ENCODE measurements around a stretch of chr20.

DNA sequence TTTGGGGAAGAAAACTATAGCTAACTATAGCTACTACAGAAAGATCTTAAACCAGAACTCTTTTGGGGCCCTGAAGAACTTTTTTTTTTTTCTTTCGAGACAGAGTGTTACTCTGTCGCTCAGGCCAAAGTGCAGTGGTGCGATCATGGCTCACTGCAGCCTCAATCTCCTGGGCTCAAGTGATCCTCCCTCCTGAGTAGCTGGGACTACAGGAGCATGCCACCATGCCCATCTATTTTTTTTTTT is 128.8 kb downstream of the RIN2 start:
- PRO-cap = no peak

DNA sequence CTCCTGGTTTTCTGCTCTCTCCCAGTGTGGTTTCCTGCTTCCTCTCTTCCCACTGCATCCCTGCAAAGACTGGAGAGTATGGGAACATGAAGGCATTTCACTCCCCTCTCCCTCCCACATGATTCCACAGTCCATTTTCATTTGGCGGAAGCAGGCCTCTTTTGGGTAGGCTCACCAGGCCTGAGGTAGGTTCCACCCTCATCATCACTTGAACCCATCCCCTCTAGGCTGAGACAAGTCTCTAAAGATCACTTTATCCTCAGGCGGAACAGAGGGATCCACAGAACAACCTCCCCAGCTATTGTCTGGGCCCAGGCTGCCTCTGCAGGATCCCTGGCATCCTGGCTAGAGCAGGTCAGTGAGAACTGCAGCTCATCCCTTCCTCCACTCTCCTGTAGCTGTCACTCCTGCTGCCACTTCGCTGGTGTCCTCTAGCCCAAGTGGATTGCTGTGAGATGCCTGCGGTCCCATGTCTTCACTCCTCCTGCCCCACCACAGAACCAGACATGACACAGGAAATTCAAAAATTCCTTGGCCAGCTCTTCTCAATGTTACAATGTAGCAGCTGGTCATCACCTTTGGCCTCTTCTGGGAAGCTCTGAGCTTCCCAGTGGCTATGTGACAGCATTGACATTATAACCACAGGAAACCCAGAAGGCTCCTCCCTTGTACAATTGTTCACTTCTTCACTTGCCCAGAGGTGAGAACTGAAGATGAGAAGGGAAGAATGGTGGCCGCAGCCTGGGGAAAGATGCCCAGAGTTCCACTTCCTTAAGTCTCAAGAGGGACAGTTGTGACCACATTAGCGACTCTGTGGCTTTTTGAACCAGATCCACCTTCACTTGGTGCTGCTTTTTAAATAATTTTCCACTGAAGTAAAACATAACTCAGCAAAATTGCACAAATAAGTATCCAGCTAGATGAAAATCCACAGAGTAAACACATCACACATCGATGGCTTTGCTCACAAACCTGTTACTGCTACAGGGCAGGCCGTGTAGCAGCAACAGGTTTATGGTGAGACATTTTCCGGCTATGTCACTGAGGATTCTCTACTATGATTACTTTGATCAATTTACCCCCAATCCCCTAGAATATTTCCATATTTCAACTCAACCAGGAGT is 76.2 kb upstream of the NAA20 start:
- PRO-cap = no peak

DNA sequence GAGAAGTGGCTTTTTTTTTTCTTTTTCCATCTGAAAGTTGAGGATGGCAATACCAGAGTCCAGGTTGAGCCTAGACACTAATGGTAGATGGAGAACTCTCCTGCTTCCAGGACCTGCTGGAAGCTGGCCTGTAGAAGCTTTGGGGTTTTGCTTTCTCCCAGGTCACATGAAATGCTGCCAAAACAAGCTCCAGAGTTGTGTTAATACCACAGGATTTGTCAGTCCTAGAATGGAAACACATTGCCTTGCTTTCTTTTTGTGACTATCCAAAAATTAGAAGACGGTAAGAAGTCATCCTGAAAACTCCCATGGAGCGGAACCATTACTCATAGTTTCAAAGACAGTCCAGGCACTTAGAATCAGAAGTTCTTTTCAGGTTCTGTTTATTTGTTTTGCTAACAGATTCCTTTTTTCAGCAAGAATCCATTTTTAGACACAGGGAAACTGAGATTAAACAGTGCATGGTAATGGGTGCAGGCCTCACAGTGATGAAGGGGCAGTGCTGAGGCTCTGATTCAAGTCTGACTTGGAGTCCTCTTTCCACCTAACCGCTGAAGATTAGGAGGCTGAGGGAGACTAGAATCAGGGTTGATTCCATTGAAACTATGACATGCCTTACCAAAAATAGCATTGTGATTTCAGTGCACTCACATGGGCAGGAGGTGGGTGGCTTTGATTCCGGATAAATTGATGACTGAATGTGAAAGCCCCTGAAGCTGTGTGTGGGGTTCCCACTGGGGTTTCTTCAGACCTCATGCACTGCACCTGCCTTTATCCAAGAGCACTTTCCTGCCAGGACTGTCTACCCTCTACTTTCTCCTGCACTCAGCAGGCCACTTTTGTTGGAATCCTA is 72.3 kb upstream of the NAA20 start:
- PRO-cap = no peak

DNA sequence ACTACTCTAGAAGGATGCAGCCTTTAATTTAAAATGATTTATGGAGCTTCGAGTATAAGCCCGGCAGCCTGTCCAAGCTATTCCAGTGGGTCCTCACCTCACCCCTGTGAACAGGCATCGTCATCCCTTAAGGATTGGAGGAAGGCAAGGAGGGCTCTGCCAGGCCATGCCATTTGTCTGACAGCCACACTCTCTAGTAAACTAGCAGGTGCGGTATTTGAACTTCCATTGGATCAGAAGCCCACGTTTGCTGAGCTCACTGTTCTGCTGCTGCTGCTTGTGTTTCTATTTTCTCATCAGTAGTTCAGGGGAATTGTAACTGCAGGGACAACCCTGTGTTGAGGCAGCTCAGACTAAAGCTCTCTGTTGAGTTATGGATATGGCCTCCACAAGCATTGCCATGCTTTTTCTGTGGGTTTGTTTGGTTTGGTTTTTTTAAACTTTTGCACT is 39.7 kb upstream of the NAA20 start:
- PRO-cap = no peak

GRCh38 chr20:20102849-20103302 is 50.5 kb downstream of the CFAP61 start:
- PRO-cap = no peak

DNA sequence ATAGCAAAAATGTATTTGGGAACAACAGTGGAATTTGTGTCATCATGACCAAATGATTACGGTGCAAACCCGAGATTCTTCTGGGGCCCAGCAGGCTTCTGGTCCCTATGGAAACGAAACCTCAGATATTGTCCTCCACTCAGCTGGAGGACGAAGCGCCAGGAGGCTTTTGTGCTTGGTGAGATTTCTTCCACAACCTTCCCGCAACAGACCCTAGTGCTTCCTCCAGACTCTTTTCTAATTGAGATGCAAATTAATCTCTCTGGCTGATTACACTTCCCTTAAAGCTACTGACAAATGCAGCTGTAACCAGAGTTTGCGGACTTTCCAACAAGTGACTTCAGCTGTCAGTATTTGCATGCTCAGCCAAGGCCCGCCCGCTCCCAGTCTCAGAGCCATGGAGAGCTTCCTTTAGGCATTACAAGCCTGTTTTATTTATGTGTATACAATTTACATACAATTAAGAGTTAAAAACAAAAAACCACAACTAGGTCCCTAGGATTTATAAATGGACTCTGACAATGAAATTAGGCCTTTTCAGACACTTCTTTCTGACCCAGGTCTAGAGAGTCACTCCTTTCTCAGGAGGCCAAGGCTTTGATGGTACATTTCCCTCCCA is 96.1 kb downstream of the INSM1 start:
- PRO-cap = no peak

- PRO-cap = no peak
Observed at GRCh38 chr20:20570629-20571331, 141.7 kb downstream of the RALGAPA2 start.

DNA sequence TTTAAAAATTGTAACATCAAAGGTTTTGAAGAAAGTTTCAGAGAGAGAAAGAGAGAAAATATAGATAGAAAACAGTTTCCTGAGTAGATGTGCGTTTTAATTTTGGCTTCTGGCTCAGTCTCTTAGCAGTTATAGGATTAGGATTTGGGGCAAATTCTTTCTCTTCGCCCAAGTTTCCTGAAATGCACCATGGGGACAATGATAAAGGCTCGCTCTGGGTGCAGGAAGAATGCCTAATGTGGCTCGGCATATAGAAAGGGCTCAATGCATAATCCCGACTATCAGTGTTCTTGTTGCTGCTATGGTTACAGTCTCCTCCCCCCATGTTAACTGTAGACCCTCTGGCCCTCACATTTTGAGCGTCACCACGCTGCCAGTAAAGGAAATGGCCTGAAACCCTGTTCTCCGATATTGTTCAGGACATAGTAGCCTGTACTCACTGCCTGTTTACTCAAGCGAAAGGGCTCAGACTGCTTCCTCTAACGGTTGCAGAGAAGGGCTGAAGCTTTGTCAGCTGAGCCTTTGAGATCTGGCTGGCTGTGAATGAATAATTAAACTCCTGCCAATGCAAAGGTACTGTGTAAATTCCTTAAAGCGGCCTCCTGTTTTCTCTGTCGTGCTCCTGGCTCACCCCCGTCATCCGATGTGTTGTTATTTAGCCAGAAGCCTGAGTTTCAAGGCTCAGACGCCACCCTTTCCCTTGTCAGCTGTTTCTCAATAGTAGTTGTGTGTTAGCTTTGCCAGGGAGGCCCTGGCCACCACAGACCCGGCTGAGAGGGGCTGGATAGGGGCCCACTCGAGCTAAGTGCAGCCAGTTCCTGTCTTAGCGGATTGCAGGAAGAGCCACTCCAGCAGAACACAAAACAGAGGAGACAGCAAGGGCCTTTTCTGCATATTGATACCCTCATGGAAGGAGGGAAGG is 31.1 kb upstream of the RALGAPA2 start:
- PRO-cap = bidirectional peak, plus-strand start at position 358 of the sequence, minus-strand start at position 238 of the sequence; unidirectional peak, minus-strand start at position 453 of the sequence

GRCh38 chr20:20752520-20753138 is 40.2 kb upstream of the RALGAPA2 start:
- PRO-cap = no peak

- PRO-cap = no peak
Observed at GRCh38 chr20:21101857-21102669, 23.8 kb upstream of the KIZ start.

GRCh38 chr20:21106546-21106923 is 19.3 kb upstream of the KIZ start:
- PRO-cap = no peak

GRCh38 chr20:21125247-21125680 is 618 bp upstream of the KIZ start:
- PRO-cap = no peak

- PRO-cap = no peak
Observed at GRCh38 chr20:21521191-21522237, 7.7 kb upstream of the NKX2-2 start.

- PRO-cap = no peak
Observed at GRCh38 chr20:21564225-21564838, 50.5 kb upstream of the NKX2-2 start.

- PRO-cap = no peak
Observed at GRCh38 chr20:22463012-22463581, 121.3 kb downstream of the FOXA2 start.

DNA sequence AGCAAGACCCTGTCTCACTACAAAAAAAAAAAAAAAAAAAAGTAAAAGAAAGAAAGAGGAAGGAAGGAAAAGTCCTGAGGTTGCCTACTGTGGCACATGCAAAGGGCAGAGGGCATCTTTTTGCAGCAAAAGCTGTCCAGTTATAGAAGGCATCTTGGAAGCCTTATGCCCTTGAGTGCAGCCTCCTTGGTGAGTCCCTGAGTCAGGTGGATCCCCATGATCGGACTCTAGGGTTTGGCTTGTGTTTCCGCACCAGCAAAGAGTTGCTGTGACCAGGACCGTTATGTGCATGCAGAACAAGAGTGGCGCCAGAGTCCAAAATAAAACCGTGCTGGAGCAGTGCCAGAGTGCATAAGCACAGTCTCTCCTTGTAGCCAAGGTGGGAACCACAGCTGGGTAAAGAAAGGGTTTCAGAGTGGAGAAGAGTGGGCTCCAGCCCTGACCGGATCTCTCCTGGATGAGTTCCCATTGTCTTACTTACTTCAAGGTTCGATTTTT is 58.6 kb downstream of the FOXA2 start:
- PRO-cap = no peak

GRCh38 chr20:22795639-22796041 is 211.3 kb upstream of the FOXA2 start:
- PRO-cap = no peak

- PRO-cap = no peak
Observed at GRCh38 chr20:23027605-23028309, 7.4 kb upstream of the SSTR4 start.

- PRO-cap = no peak
Observed at GRCh38 chr20:23094848-23095358, 8.8 kb upstream of the CD93 start.

- PRO-cap = no peak
Observed at GRCh38 chr20:23106254-23107051, 20.3 kb upstream of the CD93 start.